Ishikawa (cell line): Measurements from ENCODE around the genes LAPTM5, SERINC2 and TINAGL1.

- RRBS = 6% methylated on average over 4 of the region's 20 CpGs
These were observed 46.4 kb downstream of the PTPRU start for GRCh38 chr1:29282629-29283213.

- RRBS = 19% methylated on average over 3 of the region's 19 CpGs
These were observed 732.2 kb downstream of the MATN1 start for GRCh38 chr1:29991062-29991730.

DNA sequence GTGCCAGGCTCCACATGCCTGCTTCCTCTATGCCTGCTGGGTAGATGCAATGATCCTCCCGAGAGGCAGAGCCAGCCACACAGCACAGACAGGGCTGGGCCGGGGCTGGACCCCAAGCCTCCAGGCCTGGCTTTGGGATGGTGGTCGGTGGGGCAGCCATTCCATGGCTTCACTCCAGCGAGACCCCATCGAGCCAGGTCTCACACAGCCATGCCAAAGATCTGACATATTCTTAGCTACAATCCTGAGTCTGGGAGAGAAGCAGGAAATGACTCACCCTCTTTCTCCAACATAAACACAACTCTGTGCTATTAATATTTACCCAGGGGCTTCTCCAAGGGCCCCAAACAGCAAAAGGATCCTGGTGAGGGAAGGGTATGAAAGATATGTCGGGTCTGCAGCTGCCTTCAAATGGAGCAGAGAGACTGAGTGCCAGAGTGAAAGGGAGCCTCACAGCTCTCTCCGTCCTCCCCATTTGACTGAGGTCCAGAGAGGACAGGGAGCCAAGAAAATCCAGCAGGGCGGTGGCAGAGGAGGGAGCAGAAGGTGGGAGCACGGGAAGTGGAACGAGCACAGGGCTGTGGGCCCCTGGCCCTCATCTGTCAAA lies 639.5 kb downstream of the MATN1 start:
- RRBS = no CpG with 5 or more reads among the region's 10 CpGs

- RRBS = 1% methylated on average over 1 of the region's 9 CpGs
These were observed 285.1 kb downstream of the MATN1 start for GRCh38 chr1:30438276-30438614.

GRCh38 chr1:30733278-30734397 lies 10.3 kb upstream of the MATN1 start:
- RRBS = no CpG with 5 or more reads among the region's 12 CpGs

DNA sequence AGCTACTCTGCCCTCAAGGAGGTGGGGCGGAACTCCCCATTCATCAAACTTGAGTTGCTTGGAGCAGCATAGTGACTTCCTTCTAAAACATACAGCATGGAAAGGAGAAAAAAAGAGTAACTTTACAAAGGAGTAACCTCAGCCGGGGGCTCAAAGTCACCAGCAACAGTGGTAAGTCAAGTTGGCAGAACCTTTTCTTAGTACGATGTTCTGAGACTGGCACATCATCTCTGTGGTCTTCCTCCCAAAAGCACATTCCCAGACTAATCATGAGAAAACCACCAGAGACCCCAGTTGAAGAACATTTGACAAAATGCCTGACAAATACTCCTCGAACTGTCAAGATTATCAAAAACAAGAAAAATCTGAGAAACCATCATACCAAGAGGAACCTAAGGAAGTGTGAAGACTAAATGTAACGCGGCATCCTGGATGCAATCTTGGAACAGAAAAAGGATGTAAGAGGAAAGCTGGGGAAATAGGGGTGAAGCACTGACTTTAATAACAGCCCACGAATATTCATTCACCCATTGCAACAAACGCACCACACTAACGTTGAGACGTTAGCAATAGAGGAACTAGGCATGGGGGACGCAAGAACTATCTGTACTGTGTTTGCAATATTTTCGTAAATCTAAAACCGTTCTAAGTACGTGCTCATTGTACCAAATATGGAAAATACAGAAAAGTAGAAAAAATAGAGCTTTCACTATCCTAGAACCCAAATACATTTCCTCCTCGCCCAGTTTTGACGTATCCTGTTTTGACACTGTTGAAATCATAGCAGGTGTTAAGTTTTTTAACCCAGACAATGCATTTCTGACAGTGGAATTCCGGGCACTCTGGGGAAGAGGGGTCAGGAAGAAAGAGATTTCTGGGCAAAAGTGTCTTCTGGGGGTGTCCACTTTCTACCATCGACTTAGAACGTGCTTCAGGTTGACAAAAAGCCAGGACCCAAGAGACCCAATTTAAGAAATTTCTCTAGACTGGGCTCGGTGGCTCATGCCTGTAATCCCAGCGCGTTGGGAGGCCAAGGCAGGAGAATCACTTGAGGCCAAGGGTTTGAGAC lies 4.0 kb downstream of the LAPTM5 start:
- RRBS = no CpG with 5 or more reads among the region's 22 CpGs

DNA sequence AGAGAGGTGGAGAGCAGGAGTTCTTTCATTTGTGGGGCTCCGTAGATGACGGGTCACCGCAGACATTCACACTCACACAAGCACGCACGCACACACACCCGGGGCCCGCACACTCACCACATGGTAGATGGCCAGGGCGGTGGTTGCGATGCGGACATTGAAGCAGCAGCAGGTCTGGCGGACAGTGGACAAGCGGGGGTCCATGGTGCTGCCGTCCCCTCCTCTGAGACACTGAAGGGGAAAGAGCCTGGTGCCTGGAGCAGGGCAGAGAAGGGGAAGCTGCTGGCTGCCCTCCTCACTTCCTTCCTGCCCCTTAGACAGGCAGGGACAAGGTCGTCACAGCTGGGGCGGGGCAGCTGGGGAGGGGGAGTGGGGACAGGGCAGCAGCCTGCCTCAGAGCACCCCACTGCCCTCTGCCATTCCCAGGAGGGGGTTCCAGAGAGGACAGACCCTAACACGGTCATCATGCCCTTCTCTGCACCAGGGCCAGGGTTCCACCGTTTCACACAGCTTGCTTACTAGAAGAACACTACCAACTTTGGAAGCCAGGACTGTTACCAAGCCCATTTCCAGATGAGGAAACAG lies at the start of gene LAPTM5:
LAPTM5 (minus strand) TSS at position 233 of the 585 bp plus-strand sequence.
- RRBS = no CpG with 5 or more reads among the region's 17 CpGs

DNA sequence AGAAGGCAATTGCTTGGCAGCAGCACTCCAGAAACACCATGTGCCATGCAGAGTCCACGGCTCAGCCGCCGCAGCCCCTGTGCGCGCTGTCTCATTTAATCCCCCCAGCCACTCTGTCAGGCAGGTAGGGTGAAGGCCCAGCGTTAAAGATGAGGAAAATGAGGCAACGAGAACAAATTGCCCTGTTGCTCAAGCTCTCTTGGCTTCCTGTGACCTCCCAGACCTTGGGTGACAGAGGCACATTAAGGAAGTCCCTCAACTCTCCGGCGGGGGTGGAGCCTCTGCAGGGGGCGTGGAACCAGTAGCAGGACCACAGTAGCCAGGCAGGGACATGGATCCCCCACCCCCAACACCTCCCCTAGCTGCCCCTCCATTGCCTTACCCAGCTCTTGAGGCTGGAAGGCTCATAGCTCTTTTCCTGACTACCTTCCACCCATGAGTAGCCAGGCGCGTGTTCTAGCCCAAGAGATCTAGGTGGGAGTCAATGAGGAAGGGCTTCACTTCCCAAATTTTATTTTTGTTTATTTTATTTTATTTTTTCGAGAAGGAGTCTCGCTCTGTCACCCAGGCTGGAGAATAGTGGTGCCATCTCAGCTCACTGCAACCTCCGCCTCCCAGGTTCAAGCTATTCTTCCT lies 26.1 kb upstream of the LAPTM5 start:
- RRBS = no CpG with 5 or more reads among the region's 15 CpGs

GRCh38 chr1:30912817-30913413 lies 4.4 kb upstream of the SDC3 start:
- RRBS = 91% methylated on average over 1 of the region's 6 CpGs

GRCh38 chr1:30929988-30930721 lies 21.6 kb upstream of the SDC3 start:
- RRBS = no CpG with 5 or more reads among the region's 11 CpGs

DNA sequence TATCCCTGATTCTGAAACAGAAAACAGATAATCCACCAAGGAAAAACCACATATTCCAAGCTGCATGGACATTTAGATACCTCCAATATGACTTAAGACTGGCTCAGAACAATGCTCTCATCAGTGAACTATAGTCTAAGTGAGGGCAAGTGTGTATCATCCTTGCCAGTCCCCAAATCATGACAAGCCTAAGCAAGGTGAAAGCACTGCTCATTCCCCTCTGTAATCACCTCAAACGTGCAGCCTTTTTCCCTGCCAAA lies 59.4 kb upstream of the SDC3 start:
- RRBS = no CpG with 5 or more reads among the region's 1 CpG

DNA sequence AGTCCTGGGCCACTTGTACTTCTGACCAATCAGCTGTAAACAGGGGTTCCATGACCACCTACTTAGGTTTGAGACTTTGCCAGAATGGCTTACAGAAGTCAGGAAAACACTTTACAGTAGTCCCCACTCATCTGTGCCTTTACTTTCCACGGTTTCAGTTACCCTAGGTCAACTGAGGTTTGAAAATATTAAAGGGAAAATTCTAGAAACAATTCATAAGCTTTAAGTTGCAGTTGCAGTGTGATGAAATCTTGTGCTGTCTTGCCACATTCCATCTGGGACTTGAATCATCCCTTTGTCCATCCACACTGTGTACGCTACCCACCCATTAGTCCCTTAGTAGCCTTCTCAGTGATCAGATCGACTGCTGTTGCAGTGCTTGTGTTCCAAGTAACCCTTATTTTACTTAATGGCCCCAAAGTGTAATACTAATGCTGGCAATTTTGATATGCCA lies 30.5 kb downstream of the ZCCHC17 start:
- RRBS = no CpG with 5 or more reads among the region's 3 CpGs

GRCh38 chr1:31412825-31413660 lies at the start of gene SERINC2:
SERINC2 (plus strand) TSS chr1:31413213.
- RRBS = 1% methylated on average over 50 of the region's 84 CpGs

DNA sequence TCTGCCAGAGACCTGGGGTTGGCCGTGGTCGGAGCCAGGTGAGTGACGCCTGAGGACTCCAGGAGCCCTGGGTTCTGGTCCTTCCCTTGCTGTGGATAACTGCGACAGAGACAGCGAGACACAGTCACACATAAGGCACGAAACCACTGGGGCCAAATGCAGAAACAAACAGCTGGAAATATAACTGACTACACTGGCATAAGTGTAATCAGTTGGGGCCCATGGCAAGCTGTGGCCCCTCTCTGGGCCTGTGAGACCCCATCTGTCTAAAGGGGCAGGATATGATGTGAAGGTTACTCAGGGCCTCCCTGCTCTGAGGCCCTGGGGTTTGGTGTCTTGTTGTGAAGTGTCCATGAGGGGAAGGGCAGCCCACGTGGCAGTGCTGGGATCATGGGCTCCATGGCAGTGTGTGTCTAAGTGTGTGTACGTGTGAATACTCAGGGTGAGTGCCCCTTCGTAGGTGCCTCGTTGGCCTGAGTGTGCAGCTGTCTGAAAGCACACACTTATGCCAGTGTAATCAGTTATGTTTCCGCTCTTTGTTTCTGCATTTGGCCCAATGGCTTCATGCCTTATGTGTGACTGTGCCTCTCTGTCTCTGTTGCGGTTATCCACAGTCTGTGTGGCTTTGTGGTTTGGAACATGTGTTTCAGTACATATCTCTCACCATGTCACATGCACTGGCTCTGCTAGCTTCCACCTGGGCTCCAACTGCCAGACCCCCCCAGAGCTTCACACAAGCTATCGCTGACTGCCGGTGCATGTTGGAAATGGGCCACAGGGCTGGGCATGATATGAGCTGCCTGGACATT lies 70.6 kb upstream of the TINAGL1 start:
- RRBS = 93% methylated on average over 1 of the region's 14 CpGs

GRCh38 chr1:31511078-31511532 lies 65.2 kb upstream of the TINAGL1 start:
- RRBS = no CpG with 5 or more reads among the region's 2 CpGs

- RRBS = no CpG with 5 or more reads among the region's 25 CpGs
These were observed at the start of gene TINAGL1 for GRCh38 chr1:31576142-31576633. TINAGL1 (plus strand) TSS chr1:31576515.

DNA sequence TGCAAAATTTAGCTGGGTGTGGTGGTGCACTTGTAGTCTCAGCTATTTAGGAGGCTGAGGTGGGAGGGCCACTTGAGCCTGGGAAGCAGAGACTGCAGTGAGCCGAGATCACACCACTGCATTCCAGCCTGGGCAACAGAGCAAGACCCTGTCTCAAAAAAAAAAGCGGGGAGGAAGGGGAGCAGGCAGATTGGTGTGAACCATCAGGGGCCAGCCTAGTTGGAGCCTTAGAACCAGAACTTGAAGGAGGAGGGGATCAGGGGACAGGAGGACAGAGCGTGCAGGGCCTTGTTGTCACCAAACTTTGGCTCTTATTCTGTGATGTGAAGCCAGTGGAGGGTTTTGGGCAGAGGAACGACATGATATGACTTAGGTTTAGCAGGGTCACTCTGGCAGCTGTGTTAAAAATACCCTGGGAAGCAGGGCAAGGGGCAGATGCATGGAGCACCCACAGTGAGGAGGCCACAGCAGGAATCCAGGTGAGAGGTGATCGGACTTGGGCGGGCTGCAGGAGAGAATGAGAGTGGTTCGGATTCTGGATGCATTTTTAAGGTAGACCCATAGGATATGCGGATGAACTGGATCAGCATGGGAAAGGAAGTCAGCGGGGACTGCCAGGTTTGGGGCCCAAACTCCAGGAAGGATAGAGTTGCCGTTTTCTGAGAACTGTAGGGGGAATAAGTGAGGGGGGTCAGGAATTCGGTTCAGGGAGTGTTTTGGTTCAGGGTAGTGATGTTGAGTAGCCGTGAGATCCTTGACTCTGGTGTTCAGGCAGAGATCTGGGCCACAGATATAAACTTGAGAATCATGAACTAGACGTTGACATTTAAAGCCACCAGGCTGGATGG lies 6.1 kb downstream of the TINAGL1 start:
- RRBS = no CpG with 5 or more reads among the region's 13 CpGs

DNA sequence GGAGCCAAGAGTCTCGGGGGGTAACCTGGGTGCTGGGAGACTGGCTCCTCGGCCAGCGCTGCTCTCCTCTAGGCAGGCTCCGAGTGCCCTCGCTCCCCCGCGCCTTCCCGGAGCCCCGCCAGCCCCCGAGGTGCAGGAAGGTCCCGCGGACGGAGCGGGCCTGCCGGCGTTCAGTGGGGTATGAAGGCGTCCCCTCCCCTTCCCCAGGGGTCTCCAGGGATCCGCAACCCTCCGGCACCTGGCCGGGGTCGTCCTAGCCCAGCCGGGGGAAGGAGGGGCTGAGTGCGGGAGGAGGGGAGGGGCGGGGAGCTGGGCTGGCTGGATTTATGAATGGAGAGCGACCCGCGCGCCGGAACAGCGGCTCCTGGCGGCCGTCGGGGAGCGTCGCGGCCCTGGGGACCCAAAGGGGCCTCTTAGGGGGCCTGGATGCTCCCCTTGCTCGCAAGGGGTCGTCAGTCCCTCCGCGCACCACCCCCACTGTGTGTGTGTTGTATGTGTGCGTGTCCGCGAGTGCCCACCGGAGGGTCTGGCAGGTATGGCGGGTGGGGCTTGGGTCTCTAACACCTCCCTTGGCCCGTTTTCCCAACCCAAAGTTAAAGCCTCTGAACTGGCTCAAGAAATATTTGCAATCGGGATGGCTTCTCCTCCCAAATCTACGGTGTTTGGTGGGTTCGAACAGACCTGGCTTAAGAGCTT lies 608 bp downstream of the HCRTR1 start:
- RRBS = 2% methylated on average over 19 of the region's 49 CpGs

DNA sequence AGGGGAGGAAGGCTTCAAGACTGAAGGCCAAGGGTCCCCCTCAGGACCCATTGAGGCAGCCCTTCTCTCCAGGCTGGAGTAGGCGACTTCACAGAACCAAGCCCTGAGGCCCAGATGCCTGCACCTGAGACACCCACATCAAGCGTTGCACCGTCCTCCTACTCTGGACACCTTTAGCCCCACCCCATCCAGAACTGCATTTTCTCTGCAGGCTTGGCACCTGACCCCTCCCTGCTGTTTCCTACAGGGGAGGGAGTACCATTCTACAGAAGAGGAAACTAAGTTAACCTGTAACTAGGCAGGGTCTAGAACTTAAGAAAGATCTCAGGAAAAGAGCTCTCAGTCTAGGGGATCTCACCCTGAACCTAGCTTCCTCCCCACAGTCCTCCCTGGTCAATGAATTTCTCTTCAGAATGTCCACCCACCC lies 12.0 kb downstream of the PEF1 start:
- RRBS = no CpG with 5 or more reads among the region's 3 CpGs

DNA sequence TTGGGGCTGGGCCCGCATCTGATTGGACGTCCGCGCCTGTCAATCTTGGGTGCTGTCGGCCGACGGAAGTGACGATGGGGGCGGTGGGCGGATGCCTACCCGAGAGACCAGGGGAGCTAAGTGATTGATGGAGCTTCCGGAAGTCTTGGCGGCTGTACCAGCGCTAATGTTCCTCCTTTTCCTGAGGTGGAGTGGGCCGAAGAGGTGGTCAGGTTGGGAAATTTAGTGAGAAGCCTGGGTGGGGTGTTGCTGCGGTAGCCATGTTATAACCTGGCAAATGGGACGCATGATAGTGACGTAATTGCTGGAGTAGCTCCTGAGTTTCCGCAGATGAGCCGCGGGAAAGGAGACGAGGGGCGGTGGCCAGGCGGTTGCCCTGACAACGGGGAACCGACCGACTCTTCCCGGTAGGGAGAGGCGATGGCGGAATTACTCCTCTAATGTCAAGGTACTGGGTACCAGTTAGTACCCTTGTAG lies 297 bp upstream of the PEF1 start:
- RRBS = no CpG with 5 or more reads among the region's 30 CpGs